A172 (cell line): ENCODE data around the genes GAB4 and BID.

- RAMPAGE, long total RNA, result no peak
These were observed 3430.3 kb upstream of the OR11H1 start for GRCh38 chr22:12097755-12098109.

DNA sequence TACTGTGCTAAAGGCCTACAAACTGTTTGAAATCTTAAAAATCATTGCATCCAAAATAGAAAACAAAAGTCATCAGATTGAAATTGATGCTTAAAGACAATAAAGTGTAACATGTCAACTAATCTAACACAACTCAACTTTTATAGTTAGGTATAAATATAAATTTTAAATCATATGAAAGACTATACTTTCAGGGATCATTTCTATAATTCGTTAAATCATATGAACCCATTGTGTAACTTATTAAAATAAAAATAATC lies 10.8 kb downstream of the CCT8L2 start:
- RAMPAGE, long total RNA, result no peak

GRCh38 chr22:17008146-17008382 lies at the start of gene GAB4:
Gene GAB4, minus strand, starts transcription at chr22:17008222.
- RAMPAGE, long total RNA, result no peak

GRCh38 chr22:17035120-17035835 lies 27.3 kb upstream of the GAB4 start:
- RAMPAGE, long total RNA, result no peak

- RAMPAGE, long total RNA, result no peak
These were observed 7.5 kb downstream of the IL17RA start for GRCh38 chr22:17092411-17092631.

- RAMPAGE, long total RNA, result no peak
These were observed 3.3 kb downstream of the TMEM121B start for GRCh38 chr22:17117843-17118338.

- RAMPAGE, long total RNA, result no peak
These were observed 592 bp upstream of the HDHD5 start for GRCh38 chr22:17159532-17160206.

DNA sequence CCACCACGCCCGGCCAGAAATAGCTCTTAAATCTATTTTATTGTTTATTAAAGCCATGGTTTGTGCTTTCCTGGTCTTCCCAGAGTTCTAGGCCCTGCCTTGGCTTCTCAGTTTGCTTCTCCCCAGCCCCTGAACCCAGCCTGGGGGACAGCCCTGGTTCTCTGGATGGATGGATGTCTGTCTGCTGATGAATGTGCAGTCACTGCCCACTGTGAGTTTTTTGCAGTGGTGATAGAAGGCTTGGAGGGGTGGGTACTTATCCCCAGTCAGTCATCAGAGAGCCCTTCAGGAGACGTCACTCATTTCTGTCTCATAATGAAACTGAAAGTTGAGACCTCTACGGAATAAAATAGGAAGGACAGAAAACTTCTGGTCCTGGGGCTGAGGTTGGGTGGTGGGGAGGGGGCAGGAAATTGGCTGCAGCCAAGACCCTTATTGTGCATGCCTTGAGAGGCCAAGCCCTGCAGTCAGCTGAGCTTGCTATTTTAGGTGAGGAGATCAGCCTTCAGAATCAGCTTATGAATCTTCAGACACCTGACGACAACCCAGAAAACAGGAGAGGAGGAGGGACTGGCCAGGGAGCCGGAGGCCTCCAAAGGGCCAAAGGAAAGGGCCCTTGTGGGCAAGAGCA lies 17.7 kb upstream of the ADA2 start:
- RAMPAGE, long total RNA, result no peak

DNA sequence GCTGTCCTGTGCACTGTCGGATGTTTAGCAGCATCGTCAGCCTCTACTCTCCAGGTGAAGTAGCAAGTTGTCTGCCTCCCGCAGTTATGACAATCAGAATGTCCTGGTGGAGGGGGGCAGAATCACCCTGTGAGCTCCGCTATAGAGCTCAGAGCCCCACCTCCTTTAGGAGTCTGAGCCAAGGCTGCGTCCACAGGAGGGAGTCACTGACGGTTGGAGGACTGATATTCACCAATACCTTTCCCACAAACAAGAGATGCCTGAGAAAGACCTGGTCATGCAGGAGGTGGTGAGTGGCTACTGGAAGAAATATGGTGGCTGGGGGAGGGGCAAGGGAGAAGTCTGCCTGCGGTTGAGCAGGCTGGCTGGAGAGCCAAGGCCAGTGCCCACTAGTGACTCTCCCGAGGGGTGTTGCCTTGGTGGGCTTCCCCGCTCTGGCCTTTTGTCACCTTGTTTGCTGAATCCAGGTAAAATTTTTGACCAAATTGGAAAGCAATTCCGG lies 41.8 kb upstream of the ADA2 start:
- RAMPAGE, long total RNA, result no peak

GRCh38 chr22:17265573-17266041 lies 46.4 kb upstream of the ADA2 start:
- RAMPAGE, long total RNA, result no peak

DNA sequence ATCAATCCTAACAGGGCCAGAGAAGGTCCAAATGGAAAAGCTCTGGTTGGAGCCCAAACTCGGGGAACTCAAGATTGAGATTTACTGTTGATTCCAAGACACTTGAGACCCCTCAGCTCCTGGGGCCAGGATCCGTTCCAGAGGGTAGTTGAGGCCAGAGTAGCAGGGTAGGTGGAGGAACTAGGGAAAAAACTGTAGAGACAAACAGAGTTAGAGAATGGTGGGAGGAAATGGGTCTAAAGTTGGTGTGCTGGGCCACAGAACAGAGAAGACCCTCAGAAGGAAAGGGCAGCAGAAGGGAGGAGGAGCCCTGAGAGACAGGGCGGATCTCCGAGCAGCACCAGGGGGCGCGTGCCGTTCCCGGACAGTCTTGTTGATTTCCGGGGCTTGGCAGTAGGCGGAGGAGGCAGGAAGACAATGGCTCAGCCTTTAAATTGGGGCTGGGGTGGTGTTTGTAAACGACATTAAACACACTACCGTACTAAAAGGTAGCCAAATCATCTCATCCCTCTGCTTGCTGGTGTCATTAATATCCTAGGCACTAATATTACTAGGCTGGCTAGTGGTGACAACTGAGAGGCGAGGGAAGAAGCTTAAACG lies 2.4 kb upstream of the CECR2 start:
- RAMPAGE, long total RNA, result no peak

- RAMPAGE, long total RNA, result no peak
These were observed 49.6 kb downstream of the CECR2 start for GRCh38 chr22:17418739-17419479.

GRCh38 chr22:17552498-17553301 lies 10.6 kb upstream of the SLC25A18 start:
- RAMPAGE, long total RNA, result no peak

- RAMPAGE, long total RNA, result no peak
These were observed 17.2 kb downstream of the SLC25A18 start for GRCh38 chr22:17580442-17580946.

GRCh38 chr22:17774196-17775287 lies at the start of gene BID:
Gene BID, minus strand, starts transcription at chr22:17774469.
- RAMPAGE, long total RNA, result start-site peak on the minus strand at chr22:17774436-17774509, 602 and 692 reads in 2 replicates

DNA sequence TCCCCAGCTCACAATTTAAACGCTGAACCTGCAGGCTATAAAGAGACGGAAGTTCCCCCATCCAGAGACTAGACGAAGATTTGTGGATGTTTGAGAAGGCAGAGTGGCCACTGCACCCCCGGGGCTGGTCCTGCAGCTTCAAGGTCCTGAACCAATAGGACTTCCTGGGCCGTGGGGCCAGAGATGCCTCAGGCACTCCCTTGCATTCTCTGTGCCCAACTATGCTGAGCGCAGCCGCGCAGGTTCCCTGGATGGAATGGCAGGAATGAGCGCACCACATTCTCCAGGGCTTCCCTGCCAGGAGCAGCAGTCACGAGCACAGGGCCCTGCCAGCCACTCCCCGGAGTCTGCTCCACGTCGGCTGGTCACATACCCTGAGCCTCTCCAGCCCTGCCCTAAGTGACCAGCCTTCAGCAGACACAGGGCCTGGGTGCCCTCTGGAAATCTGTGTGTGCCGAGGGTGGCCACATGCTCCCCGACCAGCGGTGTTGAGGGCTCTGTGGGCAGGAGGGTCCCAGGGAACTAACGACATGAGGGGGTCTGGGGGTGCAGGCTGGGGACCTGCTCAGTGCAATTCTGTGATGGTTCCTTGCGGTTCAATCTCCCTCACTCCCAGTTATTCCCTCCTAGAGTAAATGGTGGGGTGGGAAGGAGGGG lies 33.8 kb upstream of the BID start:
- RAMPAGE, long total RNA, result no peak

DNA sequence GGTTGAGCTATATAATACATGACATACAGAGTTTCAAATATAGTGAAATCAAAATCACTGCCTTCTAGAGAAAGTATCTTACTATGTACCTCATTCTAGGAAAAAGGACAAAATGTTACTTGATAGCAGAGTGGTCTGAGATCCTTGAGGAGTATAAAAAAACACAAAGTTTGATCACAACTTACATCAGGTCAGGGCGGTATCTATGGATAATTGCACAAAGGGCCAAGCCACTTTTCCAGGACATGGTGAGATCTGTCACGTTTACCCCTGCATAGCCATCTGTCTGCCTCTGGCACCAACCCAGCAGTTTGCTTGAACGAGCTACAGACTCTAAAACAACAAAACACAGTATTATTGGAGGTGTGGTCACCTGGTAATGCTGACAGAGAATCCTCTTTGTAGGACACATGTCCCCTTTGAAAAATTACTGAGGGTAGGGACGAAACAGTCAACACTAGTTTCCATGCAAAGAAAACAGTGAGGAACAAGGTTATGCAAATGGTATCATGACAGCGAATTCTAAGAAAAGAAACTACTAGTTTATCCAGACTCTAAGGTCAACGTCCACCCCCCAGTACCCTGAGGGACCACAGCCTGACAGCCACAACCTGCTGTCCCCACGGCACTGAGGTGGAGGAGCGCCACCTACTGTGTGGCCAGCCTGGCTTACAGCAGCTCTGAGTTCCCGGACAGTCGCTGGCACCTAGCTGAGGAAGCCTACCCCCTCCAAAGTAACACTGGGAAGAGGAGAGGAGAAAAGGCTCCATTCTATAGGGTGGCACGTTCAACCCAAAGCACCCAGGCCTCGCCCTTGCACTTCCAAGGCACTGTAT lies 117.2 kb upstream of the BID start:
- RAMPAGE, long total RNA, result no peak

GRCh38 chr22:17901581-17902424 lies 122.6 kb downstream of the MICAL3 start:
- RAMPAGE, long total RNA, result no peak

- RAMPAGE, long total RNA, result no peak
These were observed 32.1 kb downstream of the MICAL3 start for GRCh38 chr22:17992126-17992819.

DNA sequence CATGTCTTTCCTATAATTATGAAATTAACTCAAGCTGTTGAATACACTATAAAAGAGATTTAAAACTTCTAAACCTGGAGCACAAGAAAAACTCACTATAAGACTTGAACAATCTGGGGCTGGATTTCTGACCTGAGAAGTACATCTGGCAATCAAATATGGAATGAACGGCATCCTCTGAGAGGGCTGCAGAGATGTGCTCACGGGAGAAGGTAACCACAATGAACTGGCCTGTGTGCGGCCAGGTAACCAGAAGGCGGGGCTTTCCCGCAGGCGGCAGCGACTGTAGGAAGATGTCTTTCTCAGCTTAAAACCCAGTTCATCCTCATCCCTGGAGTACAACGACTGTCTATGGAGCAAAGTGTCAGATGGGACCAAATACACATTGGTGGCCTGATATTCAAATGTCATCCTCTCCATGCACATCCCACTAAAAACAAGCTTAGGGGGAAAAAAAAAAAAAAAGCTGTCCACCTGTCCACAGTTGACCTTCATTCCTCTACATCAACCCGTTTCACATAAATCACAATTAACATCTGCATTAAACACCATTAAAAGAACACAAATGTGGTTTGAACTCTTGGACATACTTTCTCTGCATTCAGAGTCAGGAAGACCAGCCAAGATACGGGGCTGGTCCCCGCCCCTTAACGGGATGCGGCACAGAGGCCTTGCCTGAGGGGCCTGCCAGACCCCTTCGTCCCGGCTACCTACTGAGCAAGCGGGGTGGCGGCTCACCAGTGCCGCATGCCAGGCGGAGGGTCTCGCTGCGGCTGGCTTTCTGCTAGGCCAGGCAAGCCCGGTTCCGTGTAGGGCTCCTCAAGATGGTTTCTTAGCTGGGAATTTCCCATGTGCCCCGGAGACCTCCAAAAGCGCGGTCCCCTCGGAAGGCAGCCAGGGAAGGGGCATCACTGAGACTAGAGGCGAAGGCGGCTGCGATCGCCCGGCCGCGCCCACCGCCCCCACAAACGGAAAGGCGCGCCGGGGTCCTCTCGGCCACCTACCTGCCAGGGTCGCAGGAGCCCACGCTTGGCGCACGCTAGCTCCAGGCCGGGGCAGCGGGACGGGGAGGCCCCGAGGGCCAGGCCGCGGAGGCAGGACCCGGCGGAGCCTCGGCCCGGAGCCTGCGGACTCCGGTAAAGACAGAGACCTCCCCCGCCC lies 24.2 kb downstream of the MICAL3 start:
- RAMPAGE, long total RNA, result no peak